HCT116 (cell line): ENCODE measurements around the genes ZNG1A, DMRT1 and DMRT2.

- RRBS = no CpG with 5 or more reads among the region's 6 CpGs
Observed at GRCh38 chr9:21798-21997, 7.6 kb downstream of the WASHC1 start.

DNA sequence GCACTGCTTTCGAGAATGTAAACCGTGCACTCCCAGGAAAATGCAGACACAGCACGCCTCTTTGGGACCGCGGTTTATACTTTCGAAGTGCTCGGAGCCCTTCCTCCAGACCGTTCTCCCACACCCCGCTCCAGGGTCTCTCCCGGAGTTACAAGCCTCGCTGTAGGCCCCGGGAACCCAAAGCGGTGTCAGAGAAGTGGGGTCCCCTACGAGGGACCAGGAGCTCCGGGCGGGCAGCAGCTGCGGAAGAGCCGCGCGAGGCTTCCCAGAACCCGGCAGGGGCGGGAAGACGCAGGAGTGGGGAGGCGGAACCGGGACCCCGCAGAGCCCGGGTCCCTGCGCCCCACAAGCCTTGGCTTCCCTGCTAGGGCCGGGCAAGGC, 470 bp downstream of the WASHC1 start:
- RRBS = no CpG with 5 or more reads among the region's 29 CpGs

- RRBS = no CpG with 5 or more reads among the region's 9 CpGs
Observed at GRCh38 chr9:126754-127272, 8.6 kb upstream of the FOXD4 start.

DNA sequence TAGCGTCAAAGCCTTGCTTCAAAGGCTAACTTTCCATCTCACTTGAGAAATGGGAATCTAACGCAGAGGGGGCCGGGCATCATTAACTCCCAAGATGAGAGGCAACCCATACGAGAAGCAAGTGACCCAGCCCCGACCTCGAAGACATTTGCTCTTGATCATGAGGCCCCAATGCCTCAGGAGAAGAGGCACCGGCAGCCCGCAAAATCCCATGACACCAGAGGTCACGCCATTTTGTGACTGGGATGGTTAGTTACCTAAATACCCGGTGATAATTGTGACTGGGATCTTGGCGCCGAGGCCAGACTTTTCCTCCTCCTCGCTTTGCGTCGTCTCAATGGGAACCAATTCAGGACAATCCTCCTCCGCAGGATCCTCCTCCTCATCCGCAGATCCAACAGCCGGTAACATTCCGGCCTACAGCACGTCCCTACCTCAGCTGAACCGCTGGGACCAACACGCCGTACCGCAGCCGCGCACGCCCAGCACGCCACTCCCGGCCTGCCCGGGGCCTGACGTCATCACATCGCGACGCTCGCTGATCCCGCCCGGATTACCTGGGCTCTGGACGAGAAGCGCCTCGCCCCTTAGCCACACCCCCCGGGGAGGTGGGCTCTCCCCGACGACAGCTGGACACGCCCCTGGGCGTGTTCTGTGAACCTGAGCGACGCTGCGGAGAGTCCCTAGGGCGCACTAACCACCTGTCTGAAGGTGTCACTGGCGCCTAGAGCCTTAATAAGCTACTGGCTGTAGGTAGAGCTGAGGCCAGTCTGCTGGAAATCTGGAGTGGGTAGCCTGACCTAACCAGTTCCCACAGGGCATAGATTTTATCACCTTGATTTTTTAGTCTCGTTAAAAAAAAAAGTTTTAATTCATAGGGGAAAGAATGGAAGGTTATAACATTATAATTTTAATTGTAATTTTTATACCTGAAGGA, at the start of gene ZNG1A:
Gene ZNG1A, minus strand, starts transcription at position 498 of the 937 bp plus-strand sequence.
- RRBS = no CpG with 5 or more reads among the region's 51 CpGs

DNA sequence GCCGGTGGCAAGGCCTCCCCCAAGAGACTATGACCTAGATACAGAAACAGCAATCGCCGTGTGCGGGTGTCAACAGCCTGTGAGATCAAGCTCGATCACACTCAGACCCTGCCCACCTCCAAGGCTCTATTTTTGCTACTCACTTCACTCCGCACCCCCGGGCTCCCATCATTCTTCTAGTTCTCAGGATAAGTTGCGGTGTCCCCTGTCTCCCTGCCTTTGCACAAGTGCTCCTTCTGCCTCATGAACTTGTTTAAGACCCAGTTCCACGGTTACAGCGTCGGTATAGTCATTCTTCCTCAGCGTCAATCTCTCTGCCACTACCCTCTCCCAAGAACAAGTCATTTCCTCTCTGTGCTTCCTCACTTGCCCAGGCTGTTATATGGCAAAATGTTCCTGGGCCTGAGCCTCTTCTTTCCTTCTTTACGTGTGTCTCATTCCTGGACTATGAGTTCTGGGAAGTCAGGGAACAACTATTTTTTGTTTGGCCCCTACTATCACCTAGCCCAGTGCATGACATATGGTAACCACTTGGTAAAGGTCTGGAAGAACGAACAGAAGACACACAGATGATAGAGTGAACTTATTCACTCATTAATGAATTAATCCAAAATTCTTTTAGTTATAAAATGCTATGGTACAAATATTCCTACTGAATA, 5.3 kb upstream of the DOCK8 start:
- RRBS = no CpG with 5 or more reads among the region's 14 CpGs

- RRBS = no CpG with 5 or more reads among the region's 9 CpGs
Observed at GRCh38 chr9:576625-577382, 72.3 kb downstream of the KANK1 start.

GRCh38 chr9:591215-591681, 86.8 kb downstream of the KANK1 start:
- RRBS = no CpG with 5 or more reads among the region's 4 CpGs

DNA sequence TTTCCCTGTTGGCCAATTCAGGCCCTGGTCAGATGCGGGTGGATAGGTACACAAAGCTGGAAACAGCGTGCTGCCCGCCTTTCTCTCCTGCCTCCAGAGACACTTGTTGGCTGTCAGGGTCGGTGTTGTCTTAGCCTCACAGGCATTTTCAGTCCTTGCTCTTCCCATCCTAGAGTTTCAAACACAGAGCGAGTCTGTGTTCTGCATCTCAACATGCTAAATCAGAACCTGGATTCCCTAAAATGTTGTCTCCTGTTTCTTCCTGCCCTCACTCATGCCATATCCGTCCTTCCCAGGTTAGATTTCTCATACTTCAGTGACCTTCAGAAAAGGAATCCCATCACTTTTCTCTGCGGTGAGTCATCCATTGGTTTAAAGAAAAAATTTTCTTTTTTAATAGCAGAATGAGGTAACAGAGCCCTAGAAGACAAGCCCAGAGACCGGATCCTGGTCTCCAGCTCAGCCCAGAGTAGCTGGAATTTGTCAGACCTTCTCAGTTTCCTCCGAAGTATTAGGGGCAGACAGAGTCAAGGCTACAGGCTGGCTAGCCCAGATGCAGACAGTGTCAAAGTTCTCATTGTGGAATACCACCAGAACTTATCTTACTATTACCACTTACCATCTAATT, 143.3 kb upstream of the DMRT1 start:
- RRBS = no CpG with 5 or more reads among the region's 9 CpGs

DNA sequence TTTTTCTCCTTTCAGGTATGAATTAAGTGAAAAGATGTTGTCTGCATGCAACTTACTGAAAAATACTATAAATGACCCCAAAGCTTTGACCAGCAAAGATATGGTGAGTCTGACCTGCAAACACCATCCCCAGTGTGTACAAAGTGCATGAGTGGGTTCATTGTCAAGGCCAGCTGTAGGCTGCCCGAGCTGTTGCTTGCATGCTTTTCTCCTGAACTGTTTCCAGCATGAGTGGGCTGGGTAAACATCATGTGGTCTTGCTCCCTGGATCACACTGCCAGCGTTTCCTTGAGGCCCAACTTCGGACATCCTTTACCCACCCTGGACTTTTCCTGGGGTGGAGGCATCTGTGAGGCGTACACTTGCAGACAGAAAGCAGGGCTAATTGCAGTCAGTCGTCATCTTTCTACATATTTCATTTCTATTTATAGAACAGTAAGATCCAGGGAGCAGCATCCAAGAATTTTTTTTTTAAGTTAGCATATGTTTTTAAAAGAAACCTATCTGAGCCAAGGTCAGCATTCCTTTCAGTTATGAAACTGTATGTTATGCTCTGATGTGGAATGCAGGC, 106.7 kb upstream of the DMRT1 start:
- RRBS = no CpG with 5 or more reads among the region's 5 CpGs

GRCh38 chr9:841333-841917, at the start of gene DMRT1:
Gene DMRT1 (plus strand): TSS chr9:841697.
- RRBS = 90% methylated on average over 17 of the region's 51 CpGs

DNA sequence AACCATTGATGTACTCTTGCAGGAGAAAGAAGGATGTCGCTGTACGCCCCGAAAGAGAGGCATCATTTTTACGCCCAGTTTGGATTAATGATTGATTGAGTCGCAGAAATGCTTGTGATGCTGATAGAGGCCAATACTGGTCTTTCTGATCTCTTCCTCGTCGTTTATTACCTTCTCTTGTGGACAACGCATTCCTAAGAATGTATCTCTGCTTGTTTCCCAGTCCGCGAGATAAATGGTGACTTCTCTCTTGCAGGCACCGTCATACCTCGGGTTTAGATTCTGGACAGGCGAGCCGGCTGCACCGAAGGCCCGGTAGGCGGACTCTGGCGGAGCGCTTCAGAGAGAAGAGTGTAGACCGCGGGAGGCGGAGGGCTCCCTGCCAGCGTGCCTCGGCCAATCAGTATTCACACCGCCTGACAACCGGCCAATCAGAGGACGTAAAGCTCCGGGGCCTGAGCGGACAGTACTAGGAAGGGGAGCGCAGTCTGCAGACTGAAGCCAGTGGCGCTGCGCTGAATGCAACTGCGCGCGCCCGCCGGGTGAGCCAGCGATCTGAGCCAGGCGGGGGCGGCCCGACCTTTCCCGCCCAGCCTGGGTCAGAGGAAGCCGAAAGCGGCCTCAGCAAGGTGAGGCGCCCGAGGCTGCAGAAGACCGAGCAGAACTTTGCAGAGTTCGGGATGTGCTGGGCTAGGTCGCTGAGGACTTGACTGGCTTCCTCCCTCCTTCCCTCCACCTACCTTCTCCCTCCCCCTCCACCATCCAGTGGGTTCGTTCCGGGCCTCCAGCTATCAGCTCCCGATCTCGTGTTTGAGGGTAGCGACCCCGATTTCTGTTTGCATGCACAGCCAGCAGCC, at the start of gene DMRT2:
Gene DMRT2, plus strand, starts transcription at position 504 of the 857 bp plus-strand sequence.
- RRBS = 90% methylated on average over 10 of the region's 55 CpGs

GRCh38 chr9:2161324-2162164, 146.4 kb downstream of the SMARCA2 start:
- RRBS = no CpG with 5 or more reads among the region's 13 CpGs

GRCh38 chr9:2170497-2171004, 155.4 kb downstream of the SMARCA2 start:
- RRBS = no CpG with 5 or more reads among the region's 11 CpGs

GRCh38 chr9:2181158-2182435, 166.4 kb downstream of the SMARCA2 start:
- RRBS = no CpG with 5 or more reads among the region's 16 CpGs

DNA sequence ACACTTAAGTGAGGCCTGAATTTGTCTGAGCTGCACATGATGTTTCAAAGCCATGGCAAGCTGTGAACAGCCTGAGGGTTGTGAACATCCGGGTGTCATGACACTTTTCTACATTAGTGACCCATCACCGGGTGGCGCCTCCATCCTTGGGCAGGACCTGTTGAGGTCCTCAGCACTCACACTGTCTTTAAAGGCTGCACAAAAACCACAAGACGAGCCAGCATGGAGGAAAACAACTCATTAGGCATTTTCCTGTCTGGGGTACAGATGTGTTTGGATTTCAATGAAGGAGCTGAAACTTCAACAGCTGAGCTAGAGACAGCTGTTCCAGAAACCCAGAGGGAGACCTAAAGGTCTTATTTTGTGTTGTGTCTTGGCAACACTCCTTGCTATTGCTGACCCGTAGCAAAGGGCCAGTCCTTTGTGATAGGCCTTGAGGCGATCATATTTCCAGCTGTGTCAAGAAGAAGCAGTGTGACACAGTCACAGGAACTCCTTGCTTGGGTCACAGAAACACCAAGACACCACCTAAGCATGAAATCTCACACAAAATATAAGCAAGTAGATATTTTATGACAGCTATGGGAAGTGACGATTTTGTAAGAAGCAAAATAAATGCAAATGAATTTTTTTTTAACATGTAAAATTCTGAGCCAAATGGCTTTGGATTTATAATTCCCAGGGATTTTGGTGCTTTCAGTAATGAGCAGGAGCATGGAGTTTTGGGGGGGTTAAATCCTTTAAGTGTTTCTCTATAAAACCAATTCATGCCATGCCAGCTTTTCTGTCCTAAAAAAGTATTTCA, 151.7 kb upstream of the VLDLR start:
- RRBS = no CpG with 5 or more reads among the region's 7 CpGs

DNA sequence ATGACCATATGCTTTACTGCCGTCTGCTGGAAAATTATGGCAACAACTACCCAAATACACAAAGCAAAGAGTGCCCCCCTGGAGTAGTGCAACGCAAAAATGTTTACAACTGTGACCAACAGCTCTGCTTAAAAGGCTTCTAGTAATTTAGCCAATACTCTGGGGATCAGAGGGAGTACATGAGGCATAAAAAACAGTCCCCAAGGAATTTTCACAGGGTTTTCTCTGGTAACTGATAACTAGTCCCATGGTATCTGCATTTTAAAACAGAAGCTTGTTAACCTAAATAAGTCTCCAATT, 10.9 kb downstream of the KCNV2 start:
- RRBS = no CpG with 5 or more reads among the region's 2 CpGs

- RRBS = no CpG with 5 or more reads among the region's 3 CpGs
Observed at GRCh38 chr9:2809517-2809928, 34.4 kb downstream of the PUM3 start.

DNA sequence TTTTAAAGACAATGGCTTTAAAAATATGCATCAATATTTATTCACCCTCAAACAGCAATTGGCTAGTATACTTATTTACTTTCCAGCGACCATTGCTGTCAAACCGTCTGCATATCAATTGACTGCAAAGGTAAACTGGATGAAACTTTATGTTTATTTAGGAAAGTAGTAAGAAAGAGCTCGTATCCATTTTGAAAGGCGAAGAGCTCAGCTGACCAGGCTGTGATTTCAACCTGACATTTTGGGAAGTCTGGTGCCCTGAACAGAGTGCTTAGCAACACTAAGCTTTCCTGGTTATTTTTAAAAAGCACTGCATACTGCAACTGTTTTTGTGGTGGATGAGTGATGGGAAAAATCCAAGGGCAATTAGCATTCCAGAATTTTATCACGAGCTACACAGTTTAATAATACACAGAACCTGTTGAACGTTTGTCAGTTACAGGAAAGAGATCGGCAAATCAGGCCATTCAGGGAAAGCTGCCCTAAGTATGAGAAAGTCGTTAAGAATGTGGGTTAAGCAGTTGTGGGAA, 26.0 kb downstream of the PUM3 start:
- RRBS = no CpG with 5 or more reads among the region's 8 CpGs

DNA sequence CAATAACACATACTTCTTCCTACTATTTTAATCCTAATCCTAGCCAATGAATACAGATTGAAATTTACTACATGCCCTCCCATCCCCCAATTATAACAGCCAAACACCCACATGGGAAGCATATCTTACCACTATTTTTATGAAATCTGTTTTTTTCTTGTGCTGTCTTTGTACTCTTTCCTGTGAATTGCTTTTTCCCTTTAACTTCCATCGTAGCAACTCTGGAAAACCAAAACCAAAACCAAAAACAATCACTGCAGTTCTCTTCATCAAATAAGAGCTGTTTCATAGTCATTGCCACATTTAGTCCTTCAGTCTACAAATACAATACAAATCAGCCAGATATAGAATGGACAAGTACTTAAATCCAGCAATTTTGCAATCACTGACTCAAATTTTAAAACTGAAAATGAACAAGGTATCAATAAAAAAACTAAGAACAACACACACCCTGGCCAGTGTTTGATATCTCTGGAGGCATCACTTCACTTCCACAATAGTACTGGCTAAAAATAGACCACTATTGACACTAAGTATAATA, 5.5 kb downstream of the PUM3 start:
- RRBS = no CpG with 5 or more reads among the region's 1 CpG

DNA sequence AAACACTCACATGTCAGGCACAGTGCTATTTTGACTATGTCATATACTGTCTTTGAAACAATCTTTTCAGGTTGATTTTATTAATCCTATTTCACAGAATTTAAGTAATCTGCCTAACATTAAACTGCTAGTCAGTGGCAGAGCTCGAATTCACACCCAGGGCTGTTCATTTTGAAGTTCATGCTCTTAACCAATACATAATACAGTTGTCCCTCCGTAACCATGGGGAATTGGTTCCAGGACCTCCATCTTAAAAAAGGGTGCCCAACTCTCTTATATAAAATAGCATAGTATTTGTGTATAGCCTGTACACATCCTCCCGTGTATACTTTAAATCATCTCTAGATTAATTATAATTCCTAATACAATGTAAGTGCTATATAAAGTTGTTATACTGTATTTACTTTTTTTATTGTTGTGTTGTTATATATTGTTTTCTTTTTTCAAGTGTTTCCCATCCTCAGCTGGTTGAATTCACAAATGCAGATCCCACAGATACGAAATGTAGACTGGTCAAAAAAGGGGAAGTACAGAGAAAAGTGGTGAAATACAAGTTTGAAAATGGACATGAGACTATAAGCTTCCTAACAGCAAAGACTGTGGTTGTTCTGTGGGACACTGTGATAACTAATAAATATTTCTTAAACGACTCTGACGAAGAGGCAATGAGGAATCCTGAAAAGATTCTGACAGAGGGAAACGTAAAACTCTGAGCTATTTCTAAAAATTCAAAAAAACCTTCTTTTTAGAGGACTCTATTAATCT, 18.2 kb downstream of the RFX3 start:
- RRBS = no CpG with 5 or more reads among the region's 7 CpGs